Epidermal melanocyte (primary cell): ENCODE measurements around a stretch of chr9.

DNA sequence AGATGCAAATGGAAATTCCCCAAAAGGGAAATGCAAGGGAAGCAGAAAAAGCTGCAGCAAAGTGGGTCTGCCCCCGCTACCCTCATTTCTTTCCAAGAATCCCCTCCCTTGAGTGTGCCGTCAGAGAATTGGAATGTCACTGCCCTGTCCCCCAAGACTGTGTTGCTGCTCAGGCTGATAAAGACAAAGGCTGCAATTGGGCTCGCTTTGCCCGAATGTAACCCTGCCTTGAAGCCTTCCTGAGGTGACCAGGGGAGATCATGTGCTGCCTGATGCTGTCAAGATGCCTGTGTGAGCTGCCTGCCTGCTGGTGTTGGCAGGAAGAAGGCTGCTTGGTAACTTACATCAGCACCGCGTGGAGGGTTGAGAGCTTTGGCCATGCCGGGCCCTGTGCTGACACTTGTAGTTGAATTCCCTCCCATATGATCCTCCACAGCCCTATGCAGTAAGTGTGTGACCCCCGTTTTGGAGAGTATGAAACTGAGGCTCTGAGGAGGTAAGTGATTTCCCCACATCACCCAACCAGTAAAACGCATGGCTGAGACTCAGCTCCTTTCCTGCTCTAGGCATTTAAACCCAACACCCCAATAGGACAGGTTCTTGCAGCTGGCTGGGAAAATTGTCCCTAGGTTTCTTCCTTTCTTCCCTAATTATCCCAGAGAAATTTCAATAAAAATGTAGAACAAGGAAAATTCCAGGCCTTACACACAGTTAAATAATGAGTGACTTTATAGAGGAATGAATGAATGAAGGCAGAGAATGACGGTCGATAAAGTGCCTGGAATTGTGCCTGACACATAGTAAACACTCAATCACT, 65.8 kb upstream of the ABCA1 start:
- RRBS: no CpG with 5 or more reads among the region's 11 CpGs

DNA sequence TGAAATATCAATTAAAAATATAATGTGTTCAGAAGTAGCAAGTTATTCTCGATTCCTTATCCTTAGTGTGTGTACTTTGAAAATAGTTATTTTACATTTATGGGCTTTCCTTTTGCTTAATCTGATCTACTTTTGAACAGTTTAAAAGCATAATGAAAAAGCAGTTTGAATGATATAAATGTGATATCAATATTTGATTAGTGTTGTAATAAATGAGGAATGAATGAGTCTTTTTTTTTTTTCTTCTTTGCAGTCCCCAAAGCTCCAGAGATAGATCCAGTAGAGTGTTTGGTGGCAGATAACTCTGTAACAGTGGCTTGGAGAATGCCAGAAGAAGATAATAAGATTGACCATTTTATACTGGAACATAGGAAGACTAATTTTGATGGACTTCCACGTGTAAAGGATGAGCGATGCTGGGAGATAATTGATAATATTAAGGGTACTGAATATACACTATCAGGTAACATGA, 51.7 kb upstream of the FKTN start:
- RRBS: no CpG with 5 or more reads among the region's 3 CpGs

DNA sequence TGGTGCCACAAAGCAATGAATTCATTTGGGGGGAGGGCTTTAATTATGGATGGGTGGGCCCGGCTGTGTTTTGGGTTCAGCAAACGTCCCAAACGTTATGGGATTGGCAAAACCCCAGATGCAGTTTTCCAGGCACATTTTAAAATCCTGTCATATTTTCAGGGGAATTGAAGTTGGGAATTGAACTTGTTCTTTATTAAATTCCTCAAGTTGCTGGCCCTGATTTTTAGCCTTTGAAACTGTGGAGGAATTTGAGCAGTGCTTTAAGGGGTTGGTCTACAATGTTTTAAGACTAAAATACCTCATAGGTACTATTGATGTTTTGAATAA, 558.4 kb upstream of the ZNF462 start:
- RRBS: no CpG with 5 or more reads among the region's 3 CpGs

GRCh38 chr9:106868928-106869370, 6.0 kb downstream of the ZNF462 start:
- RRBS: no CpG with 5 or more reads among the region's 3 CpGs

GRCh38 chr9:107176829-107177196, 106.3 kb upstream of the RAD23B start:
- RRBS: no CpG with 5 or more reads among the region's 3 CpGs

- RRBS: no CpG with 5 or more reads among the region's 8 CpGs
Observed at GRCh38 chr9:107213420-107214006, 69.6 kb upstream of the RAD23B start.

DNA sequence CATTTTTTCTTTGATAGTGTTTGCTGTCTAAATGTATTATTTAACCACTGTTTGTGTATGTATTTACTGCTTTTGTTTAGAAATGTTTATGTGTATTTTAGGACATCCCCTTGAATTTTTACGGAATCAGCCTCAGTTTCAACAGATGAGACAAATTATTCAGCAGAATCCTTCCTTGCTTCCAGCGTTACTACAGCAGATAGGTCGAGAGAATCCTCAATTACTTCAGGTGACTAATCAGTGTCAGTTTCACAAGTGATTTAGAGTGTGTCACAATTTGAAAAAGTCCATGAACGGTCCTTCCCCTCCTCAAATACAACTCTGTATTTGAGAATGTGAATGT, 40.7 kb downstream of the RAD23B start:
- RRBS: no CpG with 5 or more reads among the region's 4 CpGs

- RRBS: no CpG with 5 or more reads among the region's 20 CpGs
Observed at GRCh38 chr9:107337183-107338457, 54.5 kb downstream of the RAD23B start.

GRCh38 chr9:107389568-107390115, 99.9 kb downstream of the KLF4 start:
- RRBS: no CpG with 5 or more reads among the region's 3 CpGs

GRCh38 chr9:107425044-107425740, 64.4 kb downstream of the KLF4 start:
- RRBS: 16% methylated on average over 10 of the region's 41 CpGs

DNA sequence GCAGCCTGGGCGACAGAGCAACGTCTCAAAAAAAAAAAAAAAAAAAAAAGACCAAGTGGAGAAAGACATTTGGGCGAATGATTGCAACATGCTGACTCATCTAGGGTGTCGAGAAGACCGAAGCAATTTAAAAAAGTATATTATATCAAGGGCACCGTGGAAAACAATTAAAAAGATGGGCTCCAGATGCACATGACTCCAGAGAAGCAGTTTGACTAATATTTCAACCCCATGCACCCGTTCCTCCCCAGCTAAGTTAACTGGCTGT, 9.1 kb downstream of the KLF4 start:
- RRBS: no CpG with 5 or more reads among the region's 7 CpGs

- RRBS: no CpG with 5 or more reads among the region's 6 CpGs
Observed at GRCh38 chr9:107592963-107593436, 103.4 kb upstream of the KLF4 start.

DNA sequence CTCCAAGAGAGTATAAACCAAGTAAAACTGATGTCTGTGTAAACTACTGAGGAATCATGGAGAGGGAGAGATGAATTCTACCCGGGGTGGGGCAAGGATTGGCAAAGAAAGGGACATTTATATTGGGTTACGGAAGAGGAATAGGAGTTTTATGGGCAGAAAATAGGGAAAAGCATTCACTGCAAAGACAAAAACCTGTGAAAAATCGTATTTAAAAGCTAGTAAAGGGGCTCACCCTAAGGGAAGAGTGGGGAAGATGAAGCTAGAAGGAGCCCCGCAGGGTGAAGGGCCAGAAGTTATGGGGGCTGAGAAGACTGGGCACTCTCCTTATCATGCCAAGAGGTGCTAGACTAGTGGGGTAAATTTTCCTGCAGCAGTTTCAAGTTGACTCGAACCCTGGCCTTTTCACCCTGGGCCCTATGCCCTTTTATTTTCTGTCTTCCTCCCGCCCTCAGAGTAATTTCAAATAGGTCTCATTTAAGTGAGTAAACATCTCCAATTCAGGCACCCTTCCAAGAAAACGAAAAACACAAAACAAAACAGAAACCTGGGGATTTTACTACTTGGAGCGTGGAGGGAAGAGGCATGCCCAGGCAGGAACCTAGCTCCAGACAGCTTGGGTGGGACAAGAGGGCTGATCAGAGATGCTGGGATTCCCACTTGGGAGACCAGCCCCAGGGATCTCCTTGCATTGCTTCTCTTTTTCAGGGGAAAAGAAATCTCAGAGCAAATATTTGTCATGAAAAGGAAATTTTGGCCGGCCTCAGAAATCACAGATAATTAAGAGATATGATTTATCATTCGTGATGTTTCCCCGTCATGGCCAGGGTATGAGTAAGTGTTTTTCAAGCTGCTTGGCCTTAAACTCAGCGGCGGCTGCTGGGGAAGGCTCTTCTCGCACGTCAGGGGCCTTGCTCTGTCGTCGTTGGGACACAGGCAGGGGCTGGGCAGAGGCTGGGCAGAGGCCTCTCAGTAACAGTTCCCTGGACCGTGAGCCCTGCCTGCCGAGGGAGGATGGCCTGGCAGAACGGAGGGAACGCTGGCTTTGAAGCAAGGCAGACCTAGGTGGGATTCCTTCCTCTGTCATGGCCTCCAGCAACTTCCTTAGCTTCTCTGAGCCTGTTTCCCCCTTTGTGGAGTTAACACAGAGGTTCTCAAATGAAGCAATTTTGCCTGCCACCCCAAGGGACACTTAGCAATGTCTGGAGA, 248.5 kb upstream of the KLF4 start:
- RRBS: no CpG with 5 or more reads among the region's 21 CpGs

- RRBS: no CpG with 5 or more reads among the region's 11 CpGs
Observed at GRCh38 chr9:108634549-108635254, 221.1 kb downstream of the ACTL7B start.

DNA sequence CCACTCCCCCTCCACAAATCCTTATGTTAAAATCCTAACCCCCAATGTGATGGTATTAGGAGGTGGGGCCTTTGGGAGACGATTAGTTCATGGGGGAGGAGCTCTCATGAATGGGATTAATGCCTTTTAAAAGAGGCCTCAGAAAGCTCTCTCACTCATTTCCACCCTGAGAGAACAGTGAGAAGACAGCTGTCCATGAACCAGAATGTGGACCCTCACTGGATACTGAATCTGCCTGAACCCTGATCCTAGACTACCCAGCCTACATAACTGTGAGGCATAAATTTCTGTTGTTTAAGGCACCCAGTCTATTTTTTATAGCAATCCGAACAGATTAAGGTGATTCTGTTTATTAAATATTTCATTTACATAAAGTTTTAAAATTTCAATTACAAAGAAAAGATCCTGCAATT, 7.9 kb downstream of the CTNNAL1 start:
- RRBS: no CpG with 5 or more reads among the region's 2 CpGs

- RRBS: no CpG with 5 or more reads among the region's 2 CpGs
Observed at GRCh38 chr9:109099047-109099592, 20.6 kb downstream of the TMEM245 start.

DNA sequence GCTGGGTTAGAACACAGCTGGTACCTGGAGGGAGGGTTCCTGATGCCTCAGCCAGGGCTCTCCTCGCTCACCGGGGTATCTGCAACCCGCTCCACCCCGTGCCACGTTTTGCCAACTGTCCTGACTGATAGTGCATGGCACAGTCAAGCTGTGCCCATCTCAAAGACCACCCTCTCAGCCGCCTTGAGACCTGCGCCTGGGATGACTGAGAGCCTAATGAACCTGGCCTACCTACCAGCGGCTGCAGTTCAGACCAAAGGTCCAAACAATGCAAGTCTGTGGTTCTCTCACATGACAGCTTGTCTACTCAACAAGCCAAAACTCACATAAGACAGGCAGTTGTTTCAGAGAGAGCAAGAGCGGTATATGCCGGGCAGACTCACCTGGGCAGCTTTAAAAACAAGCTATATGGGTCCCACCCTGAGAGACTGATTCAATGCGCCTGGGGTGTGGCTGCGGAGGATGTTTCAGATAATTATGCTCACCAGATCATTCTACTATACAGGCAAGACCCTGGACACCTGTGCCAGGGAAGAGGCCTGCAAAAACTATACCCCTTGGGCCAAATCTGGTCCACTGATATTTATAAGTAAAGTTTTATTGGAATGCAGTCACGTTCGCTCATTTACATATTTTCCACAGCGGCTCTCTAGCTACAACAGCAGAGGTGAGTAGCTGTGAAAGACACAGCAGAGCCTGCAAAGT, 70.5 kb downstream of the EPB41L4B start:
- RRBS: no CpG with 5 or more reads among the region's 15 CpGs

DNA sequence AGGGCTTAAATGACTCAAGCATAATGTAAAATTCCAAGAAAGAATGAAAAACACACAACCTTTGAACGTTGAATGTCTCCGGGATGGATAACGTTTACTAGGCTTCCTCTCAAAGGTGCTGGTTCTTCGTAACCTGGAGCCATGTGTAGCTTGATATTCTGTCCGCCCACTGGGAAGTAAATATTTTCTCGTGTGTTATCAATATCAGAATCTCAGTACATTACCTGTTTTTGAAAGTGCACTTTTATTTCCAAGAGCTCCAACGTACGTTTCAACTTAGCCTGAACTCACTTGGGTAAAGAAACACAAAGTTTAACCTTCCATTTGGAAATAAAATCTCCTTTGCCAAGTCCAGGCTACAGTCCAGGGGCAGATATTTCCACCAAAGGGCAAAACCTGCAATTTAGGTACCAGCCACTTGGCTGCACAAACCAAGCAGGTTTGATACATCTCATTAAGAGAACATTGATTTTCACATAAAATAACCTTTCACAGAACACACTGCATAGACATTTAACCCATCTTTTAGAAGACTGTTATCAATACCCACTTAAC, 67.4 kb downstream of the EPB41L4B start:
- RRBS: no CpG with 5 or more reads among the region's 8 CpGs